Fallopian tube (tissue), 1 donor: ENCODE data around the gene GPR85.

GRCh38 chr7:108518229-108518435 is 7.8 kb downstream of the PNPLA8 start:
- PRO-cap = no peak

- PRO-cap = bidirectional peak, plus-strand start at chr7:108525556, minus-strand start at chr7:108525326; bidirectional peak, plus-strand start at chr7:108525934, minus-strand start at chr7:108525721
Observed at GRCh38 chr7:108525129-108525980, 580 bp downstream of the PNPLA8 start.

DNA sequence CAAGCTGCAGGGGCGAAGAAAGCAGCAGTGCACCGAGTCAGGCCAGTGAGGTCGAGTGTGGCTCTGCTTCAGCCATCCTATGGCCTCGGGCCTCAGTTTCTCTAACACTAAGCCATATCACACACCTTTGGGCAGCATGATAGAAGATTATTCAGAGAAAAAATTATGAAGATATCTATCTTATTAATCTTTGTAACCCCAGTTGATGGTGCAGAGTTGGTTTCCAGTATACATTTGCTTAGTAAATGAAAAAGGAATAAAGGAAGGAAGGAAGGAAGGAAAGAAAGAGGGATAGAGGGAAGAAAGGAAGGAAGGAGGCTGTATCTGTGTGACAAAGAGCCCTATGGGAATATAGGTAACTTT is 448.2 kb upstream of the LRRN3 start:
- PRO-cap = no peak

DNA sequence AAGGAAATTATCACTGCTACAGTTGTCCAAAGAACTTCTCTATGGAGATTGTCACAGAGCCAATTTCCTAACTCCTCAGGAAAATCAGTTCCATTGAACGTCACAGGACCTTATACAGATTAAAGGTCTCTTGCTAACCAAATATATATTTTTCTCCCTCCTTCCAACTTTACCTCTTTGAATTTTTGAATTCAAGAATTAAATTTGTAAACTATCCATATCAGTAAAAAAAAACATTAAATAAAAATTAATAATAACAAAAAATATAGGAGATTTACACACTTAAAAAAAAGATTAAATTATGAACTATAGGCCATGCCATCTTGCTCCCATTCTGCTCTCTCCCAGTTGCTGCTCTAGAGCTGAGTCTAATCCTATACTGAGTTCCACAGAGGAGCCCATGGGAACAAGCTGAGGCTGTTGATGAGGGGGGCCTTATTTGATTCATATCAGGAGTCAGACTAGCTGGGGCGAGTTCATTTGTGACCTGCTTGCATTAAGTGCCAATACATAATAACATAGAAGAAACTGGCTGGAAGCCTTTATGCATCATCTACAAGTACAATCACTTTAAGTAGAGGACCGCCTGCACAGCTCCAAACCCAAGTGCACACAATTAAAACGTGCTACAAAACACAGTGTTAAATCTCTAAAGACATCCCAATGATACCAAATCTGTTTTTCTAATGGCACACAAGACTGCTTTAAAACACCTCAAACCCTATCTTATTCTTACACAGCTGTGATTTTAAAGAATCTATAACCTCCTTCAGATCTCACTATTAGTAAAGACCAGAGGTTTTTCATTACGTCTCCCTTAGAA is 114.7 kb downstream of the LRRN3 start:
- PRO-cap = no peak

GRCh38 chr7:111215885-111216655 is 125.1 kb downstream of the LRRN3 start:
- PRO-cap = no peak

- PRO-cap = no peak
Observed at GRCh38 chr7:111873639-111873966, 311.3 kb upstream of the IMMP2L start.

- PRO-cap = no peak
Observed at GRCh38 chr7:111944717-111945120, 261.5 kb downstream of the DOCK4 start.

DNA sequence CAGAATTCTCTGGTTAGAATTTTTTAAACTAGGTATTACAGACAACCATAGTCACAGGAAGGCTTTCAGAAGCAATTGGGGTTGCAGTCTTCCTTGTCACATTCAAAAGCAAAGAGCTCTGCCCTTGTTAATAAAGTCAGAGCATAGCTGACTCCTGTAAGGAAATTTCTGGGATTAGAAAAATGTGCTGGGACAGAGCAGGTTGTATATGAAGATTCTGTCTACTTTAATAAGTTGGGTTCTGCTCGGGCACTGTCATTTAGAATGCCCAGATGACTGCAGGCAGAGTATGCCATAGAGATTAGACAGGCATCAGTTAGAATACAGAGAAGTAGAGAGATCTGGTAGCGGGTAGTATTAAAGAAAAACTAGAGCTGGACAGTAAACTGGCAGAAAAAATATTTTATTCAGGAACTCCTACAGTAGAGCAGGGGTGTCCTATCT is 17.3 kb downstream of the ZNF277 start:
- PRO-cap = no peak

DNA sequence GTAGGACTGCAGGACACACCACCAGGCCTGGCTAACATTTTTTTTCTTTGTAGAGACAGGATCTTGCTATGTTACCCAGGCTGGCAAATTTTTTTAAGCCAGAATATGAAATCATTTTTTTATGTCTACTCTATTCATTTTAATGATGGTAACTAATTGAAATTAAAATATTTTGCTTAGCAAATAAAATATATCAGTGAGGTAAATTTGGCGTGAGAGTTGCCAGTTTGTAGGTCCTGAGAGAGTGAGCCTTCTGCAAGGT is 51.4 kb downstream of the ZNF277 start:
- PRO-cap = no peak

DNA sequence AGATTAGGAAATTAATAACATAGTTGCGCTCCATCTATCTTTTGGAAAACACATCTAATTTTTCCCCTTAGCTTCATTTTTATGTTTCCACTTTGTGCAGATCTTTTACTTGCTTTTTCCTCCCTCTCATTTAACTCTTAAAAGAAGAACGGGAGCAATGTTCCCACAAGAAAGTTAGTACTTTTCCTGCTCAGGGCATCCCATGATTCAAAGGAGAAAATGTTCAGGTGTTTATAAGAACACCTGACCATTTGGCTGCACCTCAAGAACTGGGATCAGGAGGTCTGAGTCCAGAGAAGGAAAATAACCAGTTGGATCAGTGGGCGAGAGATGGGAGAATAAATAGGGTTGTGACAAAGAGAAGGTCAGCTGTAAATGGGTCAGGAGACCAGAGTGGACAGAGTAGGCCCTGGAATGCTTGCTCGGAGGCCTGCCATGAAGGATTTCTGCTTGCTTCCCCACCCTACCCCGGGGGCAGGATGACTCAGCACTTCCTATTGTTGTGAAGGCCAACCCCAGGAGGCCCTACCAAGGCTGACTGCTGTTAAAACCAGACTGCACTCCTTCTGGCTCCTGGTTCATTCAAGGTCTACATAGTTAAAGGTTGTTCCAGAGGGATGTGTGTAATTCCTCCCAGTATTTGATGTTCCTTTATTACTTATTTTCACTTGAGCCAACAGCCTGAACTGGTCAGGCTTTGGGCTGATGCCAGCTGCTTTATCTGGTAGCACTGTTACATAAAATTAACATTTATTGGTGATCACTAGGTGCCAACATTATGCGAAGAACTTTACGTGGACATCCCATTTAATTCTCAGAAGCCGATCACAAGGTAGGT is 27.4 kb upstream of the IFRD1 start:
- PRO-cap = no peak

DNA sequence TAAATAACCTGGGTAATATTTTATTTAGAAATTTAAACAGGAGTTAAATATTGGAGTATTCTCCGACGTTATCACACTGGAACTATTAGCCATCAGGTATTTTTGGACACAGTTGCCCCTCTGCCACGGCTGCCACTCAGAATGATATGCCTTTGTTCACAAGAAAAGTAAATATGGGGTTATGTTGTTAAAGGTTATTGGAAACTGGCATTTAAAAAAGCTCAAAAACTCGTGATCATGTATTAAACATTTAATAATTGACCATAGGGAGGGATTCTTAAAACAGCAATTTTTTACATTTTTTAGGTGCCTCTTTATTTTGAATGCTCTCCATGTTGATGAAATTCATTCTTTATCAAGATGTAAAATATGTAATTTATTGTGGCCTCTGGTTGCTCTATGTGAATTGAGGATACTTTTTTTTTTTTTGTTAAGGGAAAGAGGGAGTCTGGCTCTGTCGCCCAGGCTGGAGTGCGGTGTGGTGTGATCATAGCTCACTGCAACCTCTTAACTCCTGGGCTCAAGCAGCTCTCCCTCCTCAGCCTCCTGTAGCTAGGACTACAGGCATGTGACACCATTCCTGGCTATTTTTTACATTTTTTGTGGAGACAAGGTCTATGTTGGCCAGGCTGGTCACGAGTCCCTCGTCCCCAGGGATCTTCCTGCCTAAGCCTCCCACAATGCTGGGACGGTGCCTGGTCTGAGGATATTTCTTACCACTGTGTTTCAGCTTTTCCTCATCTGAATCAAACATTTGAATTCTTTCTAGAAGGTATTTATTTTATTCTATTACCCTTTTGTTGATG is 1.7 kb downstream of the IFRD1 start:
- PRO-cap = unidirectional peak, minus-strand start at position 480 of the sequence

DNA sequence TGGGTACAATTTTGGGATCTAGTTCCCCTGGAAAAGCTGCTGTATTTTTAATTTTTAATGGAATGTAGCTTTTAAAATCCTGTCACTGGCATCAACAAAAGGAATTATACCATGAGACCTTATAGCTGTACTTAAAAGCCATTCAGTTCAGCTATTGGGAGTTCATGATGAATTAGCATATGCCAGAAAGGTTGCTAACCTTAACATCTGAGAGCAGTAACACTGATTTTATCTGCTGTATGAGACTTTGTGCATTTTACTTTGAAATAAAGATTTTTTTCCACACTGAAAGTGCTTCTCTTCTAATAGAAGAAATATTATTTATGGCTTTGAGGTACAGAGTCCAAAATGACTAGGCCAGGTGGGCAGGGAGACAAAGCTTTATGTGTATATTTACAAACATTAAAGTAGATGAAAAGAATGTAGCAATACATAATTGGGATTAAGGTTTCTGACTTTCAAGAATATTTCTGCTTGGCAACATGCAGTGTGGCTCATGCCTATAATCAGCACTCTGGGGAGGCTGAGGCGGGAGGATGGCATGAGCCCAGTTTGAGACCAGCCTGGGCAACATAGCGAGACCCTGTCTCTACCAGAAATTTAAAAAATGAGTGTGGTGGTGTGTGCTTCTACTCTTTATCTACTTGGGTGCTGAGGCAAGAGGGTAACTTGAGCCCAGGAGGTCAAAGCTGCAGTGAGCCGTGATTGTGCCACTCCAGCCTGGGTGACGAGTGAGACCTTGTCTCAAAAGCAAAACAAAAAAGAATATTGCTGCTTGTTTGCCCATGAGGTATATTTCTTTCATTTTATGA is 4.7 kb upstream of the LSMEM1 start:
- PRO-cap = no peak

DNA sequence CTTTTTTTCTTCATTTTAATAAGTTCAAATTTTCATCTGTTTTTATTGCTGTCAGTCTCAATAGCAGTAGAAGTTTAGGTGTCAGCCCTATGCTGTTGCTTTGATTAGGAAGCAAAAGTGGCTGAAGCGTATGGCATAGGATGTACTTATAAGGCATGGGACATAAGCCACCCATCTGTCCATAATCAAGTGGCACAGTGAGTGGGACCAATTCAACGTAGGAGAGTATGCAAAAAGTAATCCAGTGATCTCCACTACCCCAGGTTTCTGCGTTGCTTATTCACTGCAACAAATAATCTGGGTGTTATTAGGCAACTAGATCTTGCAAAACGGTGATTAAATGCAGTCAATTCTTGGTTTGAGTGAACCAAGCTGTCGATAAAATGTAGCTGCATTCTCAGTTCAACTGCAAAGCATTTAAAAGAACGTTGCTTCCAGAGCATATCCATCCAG is 4.9 kb downstream of the LSMEM1 start:
- PRO-cap = no peak

- PRO-cap = bidirectional peak, plus-strand start at chr7:112940134, minus-strand start at chr7:112939875
Observed at GRCh38 chr7:112939982-112940725, 479 bp upstream of the BMT2 start.

GRCh38 chr7:113085790-113087030 is at the start of gene GPR85:
Gene GPR85, minus strand, starts transcription at chr7:113086827.
- PRO-cap = unidirectional peak, plus-strand start at chr7:113086555

GRCh38 chr7:114415924-114416622 is 1.5 kb downstream of the FOXP2 start:
- PRO-cap = no peak

DNA sequence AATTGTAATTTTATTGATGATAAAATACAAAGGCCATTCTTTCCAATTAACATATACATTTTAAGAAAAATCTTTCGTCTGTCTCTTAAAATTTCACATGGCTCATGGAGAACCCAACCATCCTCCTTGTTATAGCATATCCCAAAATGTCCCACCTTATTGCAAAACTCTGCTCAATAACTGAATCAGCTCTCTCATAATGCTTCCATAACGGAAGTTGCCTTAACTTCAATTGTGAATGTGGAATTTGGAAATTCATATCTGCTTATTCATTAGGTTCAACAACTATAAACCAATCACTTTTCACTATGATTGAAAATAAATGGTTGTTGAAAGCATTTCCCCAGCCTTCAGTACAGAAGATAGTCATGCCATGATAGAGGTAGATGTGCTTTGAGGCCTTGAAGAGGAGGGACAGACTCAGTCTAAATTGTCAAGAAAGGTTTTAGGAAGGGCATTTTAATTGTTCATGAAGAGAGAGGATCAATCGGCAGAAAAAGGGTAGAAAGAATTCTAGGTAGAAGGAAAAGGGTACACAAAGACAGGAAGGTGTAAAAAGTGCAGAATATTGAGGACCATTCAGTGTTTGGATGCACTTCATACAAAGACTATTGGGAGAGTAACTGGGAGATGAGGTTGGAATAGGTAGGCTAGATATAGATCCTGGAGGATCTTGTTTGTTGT is 20.4 kb downstream of the FOXP2 start:
- PRO-cap = no peak

DNA sequence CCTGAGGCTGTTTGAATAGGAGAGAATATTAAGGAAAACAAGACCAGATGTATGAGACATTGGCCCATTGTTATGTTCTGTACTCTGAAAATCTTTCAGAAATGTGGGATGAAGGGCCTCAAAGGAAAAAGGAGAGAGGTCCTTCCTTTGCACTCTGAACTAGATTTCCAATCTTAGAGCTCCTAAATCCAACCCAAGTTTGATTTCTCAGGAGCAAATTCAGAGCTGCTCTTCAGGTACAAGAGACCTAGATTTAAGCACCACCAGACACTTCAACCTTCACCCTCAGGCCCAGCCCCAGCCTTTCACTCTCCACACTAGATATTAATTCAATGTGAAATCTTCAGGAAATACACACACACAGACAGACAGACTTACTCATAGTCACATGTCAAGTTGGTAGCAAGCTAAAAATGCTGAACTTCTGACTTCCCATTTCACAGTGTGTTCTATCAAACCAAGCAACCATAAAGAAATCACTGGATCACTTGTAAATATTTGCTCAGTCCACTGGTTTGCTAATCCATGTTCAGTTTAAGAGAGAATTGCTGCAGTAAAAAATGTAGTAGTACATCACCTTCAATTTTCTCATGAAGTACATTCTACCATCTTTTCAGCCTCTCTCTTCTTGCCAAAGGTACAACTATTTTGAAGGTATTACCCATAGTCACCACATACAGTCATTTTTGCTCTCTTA is 5.2 kb downstream of the TFEC start:
- PRO-cap = no peak

DNA sequence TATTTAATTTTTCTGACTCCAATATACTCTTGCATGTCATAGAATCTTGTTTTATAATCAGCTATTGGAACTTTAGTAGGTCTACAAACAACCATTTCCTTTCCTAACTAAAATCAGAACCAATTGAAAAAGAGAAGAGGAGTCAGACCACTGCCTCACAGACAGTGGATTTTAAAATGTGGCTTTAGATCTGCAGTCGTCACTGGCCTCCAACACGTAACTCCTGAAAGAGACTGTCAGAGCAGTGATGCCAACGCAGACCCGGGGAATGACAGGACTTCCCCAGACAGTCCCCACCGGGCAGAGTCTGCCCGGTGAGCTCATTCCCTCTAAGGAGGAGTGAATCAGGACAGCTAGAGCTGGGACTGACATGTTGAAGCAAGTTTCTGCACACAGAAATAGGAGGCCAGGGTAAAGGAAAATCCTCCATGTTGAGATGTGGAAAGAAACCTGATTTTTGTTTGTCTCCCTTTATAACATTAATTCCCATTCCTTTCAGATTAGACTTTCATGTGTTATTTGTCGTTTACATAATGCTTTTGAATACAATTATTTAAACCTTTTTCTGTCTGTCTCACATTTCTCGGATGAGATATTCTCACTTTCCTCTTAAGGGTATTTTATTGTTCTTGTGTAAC is 105.0 kb downstream of the TES start:
- PRO-cap = no peak

DNA sequence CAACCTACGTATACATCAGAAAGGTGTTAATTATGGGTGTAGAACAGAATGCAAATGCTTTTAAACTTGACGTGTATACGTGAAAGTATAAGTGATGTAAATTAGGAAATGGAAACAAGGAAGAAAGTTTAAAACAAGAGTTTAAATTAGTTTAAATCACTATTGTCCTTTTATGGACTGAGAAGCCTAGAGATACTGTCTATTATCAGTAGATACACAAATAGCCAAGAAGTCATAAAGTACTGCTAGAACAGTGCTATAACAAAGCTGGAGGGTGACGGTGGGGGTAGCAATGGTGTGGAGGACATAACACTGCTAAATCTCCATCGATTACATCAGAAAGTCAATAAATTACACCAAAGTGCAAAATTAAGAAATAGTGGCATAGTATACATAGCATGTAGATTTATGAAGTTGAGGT is 50.1 kb upstream of the CAV2 start:
- PRO-cap = no peak